Neural cell (in vitro differentiated cells): ENCODE results near the genes CDADC1, KPNA3 and DLEU7.

DNA sequence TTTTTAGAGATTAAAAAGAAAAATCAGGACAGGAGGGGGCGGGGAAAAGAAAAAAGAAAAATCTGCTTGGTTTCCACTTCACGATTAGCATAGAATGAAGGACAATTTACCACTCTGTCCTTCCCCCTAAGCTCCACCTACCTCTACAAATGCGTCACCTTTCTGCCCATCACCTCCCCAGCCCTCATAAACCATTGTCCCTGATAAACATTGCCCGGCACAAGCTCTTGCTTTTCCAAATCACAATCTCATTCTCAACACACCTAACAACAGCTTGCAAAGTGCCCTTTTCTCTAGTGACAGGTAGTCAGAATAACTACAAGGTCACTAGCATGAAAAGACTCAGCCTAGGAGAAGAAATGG, 116.5 kb upstream of the FNDC3A start:
- RAMPAGE, long total RNA = no peak

DNA sequence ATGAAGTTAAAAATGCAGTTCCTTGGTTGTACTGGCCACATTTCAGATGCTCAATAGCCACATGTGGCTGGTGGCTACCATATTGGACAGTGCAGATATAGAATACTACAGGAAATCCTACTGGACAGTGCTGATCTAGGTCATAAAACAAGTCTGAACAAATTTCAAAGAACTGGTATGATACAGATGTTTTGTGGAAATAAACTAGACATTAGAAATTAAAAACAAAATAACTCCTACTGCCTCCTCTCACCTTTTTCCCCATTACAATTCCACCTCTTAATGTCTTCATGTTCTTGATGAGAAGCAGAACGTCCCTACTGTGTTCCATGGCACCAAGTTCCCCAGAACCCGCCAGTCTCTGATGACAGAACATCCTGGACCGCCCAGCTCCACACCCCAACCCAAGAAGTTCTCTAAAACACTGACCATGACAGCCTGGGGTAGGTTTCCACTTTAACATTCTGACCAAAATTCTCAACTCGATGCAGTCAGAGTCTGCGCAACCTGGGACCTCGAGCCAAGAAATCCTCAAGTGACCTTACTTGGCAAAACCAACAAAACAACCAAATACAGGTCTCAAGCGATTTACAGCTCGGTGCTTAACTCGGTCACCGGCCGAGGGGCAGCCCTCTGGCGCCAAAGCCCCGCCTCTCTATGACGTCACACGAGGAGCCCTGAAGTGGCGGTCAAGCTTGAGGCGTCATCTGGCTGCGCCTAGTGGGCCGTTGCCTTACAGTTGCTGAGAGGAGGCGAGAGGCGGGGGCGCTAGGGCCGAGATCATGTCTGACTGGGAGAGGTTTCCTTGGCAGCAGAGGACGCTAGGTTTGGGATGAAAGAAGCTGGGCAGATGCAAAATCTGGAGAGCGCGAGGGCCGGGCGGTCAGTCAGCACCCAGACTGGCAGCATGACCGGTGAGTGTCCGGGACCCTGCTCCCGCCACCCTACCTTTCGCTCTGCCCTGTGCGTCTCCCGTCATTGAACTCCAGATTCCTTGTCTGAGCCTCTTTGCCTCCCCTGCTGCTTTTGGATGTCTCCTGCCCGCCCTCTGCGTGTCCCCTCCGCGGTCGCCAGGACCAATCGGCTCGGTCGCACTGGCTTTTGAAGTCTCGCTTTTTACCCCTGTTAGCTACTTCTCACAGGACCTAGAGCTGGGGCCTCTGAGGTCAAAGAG, at the start of gene CDADC1:
Gene CDADC1, plus strand, starts transcription at position 720 of the 1,174 bp plus-strand sequence.
- RAMPAGE, long total RNA = start-site peak on the minus strand centred at position 632 of the sequence, 56 bp wide, 16 and 63 reads in 2 replicates; start-site peak on the plus strand centred at position 741 of the sequence, 45 bp wide, 647 and 361 reads in 2 replicates

GRCh38 chr13:49304900-49305620, 57.3 kb downstream of the CDADC1 start:
- RAMPAGE, long total RNA = no peak

DNA sequence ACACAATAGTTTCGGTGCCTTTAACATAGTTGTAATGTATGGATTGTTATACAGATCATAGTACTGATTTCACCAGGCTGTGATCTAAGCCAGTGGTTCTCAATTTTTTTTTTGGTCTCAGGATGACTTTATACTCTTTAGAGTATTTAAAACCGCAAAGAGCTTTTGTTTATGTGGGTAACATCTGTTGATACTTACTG, 10.6 kb downstream of the SETDB2 start:
- RAMPAGE, long total RNA = no peak

GRCh38 chr13:49533926-49534417, 38.2 kb downstream of the PHF11 start:
- RAMPAGE, long total RNA = no peak

GRCh38 chr13:49635327-49636332, 7.3 kb downstream of the ARL11 start:
- RAMPAGE, long total RNA = no peak

DNA sequence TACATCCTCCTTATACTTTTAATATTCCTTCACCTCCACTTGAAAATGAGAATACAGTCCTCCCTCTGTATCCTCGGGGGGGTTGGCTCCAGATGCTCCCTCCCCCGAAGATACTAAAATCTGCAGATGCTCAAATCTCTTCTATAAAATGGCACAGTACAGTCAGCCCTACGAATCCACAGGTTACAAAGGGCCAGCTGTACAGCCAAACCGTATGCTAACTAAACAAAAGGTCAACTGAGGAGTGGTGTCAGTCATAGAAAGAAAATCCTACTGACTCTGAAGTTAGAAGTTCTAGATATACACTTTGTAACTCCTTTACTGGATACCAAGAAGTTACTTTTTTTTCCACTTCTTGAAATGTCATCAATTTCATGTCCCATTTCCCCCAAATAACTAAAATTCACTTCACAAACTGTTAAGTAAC, 9.1 kb downstream of the KPNA3 start:
- RAMPAGE, long total RNA = no peak

DNA sequence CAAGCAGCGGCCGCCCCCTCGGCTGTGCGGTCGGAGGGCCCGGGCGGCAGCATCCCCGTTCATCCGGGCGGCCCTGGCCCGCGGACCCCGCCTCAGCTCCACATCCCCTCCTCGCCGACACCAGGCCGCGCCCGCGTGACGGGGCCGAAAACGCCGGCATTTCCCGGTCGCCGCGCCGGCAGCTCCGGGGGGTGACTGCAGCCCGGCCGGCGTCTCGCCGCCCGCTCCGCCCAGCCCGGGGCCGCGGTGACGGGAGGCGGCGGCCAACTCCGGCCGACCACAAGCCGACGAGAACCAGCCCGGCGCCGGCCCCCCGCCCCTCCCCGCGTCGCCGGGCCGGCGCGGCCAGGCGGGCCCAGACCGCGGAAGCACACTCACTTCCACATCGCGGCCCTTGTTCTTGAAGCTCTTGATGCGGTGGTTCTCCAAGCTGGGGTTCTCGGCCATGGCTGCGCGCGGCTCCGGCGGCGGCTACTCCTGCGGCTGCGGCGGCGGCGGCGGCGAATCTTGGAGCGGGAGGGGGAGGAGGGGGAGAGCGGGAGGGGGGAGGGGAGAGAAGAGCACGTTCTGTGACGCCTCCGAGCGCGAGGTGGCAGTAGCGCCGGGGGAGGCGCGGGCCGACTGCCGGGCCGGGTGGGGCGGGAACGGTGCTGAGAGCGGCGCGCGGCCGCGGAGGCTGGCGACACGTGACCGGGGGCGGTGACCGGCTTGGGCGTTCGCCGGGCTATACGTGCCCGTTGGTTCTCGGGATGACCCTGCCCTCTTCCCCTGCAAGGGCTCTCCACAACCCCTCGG, at the start of gene KPNA3:
Gene KPNA3, minus strand, starts transcription at position 623 of the 795 bp plus-strand sequence.
- RAMPAGE, long total RNA = start-site peak on the minus strand centred at position 469 of the sequence, 38 bp wide, 461 and 648 reads in 2 replicates

GRCh38 chr13:49847835-49848404, 55.4 kb upstream of the KPNA3 start:
- RAMPAGE, long total RNA = no peak

DNA sequence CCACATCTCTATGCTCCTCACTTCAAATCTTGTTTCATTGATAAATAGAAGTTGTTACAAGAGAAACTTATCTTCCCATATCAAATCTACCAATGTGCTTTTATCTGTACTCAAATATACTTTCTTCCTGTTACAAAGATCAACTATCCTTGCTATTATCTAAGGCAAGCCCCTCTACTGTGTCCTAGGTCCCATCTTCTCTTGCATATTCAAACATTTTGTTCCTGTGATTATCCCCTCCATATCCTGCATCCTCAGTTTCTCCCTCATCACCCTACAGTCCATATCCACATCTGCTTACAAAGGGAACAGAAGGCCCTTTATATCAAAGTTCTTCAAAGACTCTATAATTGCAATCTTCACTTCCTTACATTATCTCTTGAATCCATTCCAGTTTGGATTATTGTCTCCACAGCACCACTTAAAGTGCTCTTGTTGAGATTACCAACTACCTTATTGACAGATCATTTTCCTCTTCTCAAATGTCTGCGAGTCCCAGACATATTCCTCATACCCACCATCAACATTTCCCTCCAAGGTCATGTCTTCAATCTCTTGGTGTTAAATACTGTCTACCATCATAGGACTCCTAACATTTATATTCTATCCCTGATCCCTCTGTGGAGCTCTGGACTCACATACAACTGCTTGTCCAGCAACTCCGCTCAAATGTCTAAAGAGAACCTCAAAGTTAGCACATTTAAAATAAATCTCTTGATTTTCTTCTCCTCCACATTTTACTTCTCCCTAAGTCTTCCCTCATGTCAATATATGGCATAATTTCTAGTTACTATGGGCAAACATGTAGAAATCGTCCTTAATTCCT, 99.3 kb downstream of the KCNRG start:
- RAMPAGE, long total RNA = no peak

GRCh38 chr13:50357336-50357997, 342.2 kb downstream of the KCNRG start:
- RAMPAGE, long total RNA = no peak

- RAMPAGE, long total RNA = no peak
Measured at GRCh38 chr13:50712360-50713056, 131.0 kb downstream of the DLEU7 start.

DNA sequence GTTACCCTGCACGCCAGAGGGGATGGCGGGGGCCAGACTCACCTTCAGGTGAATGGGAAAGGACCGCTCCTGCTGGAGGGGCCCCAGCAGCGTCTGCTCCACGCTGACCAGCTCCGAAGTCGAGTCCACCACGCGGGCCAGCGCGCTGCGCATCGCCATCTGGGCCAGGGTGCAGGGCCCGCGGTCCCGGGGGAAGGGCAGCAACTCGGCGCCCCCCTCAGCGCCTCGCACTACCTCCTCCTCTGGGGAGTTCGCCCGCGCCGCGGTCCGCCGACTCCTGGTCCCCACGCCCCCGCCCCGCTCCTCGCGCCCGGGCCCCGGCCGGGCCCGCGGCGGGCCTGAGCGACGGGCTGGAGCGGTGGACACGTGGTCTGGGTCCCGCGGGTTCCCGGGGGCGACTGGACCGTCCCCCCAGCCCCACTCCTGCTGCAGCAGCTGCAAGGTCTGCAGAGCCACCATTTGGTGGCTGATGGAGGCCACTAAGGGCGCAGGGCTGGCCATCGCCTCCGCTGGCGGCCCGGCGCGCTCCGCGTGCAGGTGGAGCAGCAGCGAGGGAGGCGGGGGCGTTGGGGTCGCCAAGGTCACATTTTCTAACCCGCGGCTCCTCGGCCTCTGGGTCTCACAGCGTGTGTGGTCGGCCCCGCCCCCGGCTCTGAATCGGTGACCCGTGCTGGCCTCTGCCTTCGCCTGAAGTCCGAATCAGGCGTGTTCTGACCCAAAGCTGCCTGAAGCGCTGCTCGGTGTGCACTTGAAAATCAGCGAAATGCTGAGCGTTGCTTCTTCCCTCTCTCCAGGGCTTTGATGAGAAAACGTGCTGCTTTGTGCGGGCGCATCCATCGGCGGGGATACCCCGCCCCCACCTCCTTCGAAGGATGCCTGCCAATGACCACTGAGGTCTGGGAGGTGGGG, at the start of gene DLEU7:
Gene DLEU7, minus strand, starts transcription at position 547 of the 909 bp plus-strand sequence.
- RAMPAGE, long total RNA = no peak

GRCh38 chr13:50974121-50974429, 64.5 kb downstream of the RNASEH2B start:
- RAMPAGE, long total RNA = no peak

DNA sequence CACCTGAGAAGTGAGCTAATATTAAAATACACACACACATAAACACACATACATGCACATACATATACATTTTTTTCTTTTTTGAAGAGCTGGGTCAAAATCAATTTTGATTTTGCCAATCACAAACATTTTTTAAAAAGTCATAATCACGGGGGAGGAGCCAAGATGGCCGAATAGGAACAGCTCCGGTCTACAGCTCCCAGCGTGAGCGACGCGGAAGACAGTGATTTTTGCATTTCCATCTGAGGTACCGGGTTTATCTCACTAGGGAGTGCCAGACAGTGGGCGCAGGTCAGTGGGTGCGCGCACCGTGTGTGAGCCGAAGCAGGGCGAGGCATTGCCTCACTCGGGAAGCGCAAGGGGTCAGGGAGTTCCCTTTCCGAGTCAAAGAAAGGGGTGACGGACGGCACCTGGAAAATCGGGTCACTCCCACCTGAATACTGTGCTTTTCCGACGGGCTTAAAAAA, 72.3 kb downstream of the RNASEH2B start:
- RAMPAGE, long total RNA = no peak

GRCh38 chr13:51244929-51245415, 22.8 kb downstream of the FAM124A start:
- RAMPAGE, long total RNA = no peak

- RAMPAGE, long total RNA = no peak
Measured at GRCh38 chr13:51456661-51456900, 3.7 kb upstream of the INTS6 start.

- RAMPAGE, long total RNA = no peak
Measured at GRCh38 chr13:51477009-51477663, 24.3 kb upstream of the INTS6 start.

DNA sequence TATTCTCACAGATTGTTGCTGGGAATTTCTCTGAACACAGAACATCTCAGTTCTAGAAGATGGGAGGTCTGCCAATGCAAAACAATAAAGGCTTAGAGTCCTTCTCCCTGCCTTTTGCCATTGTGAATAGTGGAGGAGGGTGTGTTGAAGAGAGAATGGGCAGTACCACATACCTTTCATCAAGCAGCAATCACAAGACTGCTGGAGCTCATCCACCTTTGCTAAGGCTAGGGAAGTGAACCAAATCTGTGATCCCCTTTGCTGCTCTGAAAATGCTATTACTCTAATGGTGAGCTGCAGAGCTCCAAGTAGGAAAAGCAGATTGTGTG, 34.4 kb downstream of the WDFY2 start:
- RAMPAGE, long total RNA = no peak

GRCh38 chr13:51644572-51645677, 60.7 kb downstream of the WDFY2 start:
- RAMPAGE, long total RNA = no peak